Urinary bladder (tissue), 3 donors: ENCODE measurements around a stretch of chr7.

- PRO-cap, result no peak
- RAMPAGE, long total RNA, result no peak
These were observed 12.2 kb downstream of the EGFR start for GRCh38 chr7:55030782-55031697.

- PRO-cap, result no peak
- RAMPAGE, long total RNA, result no peak
These were observed 29.4 kb downstream of the EGFR start for GRCh38 chr7:55048245-55048608.

GRCh38 chr7:55068067-55068774 is 49.4 kb downstream of the EGFR start:
- PRO-cap, result no peak
- RAMPAGE, long total RNA, result no peak

- PRO-cap, result bidirectional peak, plus-strand start at chr7:55129833, minus-strand start at chr7:55129703
- RAMPAGE, long total RNA, result no peak
These were observed 111.0 kb downstream of the EGFR start for GRCh38 chr7:55129613-55130388.

- PRO-cap, result no peak
- RAMPAGE, long total RNA, result no peak
These were observed 96.9 kb downstream of the VOPP1 start for GRCh38 chr7:55475393-55475884.

DNA sequence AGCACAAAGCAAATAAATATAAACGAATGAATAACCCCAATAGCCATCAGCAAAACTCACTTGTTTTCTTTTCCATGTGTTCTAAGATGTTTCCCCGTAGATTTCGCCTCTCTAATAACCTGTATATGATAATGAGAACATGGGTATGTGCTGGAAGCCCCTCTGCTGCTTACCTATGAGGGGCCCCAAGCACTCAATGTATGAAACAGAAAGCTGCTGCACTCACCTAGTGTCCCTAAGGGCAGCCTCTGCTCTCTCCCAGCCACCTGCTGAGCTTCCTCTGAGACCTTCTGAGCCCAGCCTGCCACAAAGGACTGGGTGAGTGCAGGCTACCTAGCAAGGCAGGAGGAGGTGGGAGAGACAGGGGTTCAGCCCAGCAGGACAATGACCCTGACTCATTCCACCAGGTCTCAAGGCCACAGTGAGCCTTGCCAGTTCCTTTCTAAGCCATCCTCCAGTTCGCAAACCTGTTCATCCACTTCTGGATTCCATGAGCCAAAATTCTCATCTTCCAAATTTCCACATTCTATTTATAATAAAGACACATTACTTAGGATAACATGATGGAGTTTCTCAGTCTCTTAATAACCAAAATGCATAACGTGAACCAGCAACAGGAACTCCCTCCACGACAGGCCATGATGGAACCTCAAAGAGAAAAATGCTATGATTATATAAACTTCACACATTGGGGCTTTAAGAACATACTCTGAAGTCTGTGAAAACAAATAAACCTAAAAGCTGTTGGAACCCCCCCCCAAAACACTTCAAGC is 16.2 kb downstream of the VOPP1 start:
- PRO-cap, result no peak
- RAMPAGE, long total RNA, result no peak

GRCh38 chr7:56072988-56073325 is 8.9 kb downstream of the SUMF2 start:
- PRO-cap, result no peak
- RAMPAGE, long total RNA, result no peak

DNA sequence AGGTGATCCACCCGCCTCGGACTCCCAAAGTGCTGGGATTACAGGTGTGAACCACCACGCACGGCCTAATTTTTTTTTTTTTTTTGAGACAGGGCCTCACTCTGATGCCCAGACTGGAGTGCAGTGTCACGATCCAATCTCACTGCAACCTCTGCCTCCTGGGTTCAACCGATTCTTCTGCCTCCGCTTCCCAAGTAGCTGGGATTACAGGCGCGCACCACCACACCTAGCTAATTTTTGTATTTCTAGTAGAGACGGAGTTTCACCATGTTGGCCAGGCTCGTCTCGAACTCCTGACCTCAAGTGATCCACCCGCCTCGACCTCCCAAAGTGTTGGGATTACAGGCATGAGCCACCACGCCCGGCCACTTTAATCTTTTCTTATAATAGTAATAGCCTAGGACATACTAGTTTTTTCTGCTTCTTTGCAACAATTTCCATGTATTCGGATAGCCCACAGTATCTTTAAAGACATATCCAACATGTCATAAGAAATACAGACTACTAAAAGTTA is 1.4 kb downstream of the CHCHD2 start:
- PRO-cap, result no peak
- RAMPAGE, long total RNA, result no peak

DNA sequence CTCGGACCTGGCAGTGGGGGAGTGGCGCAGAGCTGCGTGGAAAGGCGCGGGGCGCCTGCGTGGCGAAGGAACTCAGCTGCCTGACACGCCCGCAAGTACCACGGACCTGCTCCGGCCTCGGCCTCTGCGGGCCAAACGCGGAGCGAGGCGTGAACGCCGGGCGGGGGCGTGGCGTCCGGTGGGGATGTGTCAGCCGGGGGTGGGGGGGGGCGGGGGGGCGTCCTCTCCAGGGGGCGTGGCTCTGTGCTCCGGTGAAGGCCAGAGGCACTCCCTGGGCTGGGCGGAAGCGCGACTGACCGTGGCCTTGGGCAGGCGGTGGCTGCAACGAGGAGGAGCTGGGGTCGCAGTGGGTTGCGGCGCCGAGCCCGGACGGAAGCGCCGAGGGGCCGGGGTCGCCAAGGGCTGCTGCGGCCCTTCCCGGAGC is 58.8 kb upstream of the NUPR2 start:
- PRO-cap, result bidirectional peak, plus-strand start at position 283 of the sequence, minus-strand start at position 126 of the sequence
- RAMPAGE, long total RNA, result no peak

DNA sequence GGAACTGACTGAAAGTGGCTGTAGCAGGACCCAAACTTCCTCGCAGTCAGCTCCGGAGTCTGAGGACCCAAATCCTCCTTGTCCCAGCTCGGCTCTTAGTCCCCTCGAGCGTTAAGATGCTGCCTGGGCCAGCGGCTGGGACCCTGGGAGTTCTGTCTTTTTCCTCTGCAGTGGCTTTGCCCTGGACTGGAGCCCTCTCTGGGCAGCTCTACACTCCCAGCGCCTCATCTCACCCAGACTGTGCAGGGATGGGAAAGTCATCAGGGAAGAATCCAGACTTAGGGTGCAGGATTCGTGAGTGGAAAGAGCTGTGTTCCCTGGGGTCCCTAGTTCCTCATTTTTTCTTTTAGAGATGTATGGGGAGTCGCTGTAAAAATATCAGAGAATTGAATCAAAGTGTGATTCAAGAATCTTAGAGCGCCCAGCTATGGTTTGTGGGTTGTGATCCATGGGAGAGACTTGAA is 428 bp downstream of the ZNF716 start:
- PRO-cap, result no peak
- RAMPAGE, long total RNA, result no peak

GRCh38 chr7:57579335-57580215 is 129.6 kb downstream of the ZNF716 start:
- PRO-cap, result no peak
- RAMPAGE, long total RNA, result no peak

DNA sequence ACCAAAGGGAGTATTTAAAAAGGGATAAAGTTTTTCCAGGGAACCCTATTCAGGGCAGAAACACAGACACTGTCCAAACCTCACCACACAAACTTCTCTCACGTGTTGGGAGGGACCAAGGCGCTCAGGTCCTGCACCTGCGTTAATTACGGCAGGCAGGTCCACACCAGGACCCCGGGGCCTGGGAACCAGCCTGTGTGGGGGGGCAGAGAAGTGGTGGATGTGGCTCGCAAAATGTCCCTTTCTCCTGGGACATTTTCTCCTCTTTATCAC is 73.5 kb upstream of the ZNF722 start:
- PRO-cap, result no peak
- RAMPAGE, long total RNA, result no peak

GRCh38 chr7:64834758-64835334 is 40.6 kb downstream of the ZNF138 start:
- PRO-cap, result no peak
- RAMPAGE, long total RNA, result no peak

- PRO-cap, result no peak
- RAMPAGE, long total RNA, result no peak
These were observed 15.0 kb upstream of the ZNF273 start for GRCh38 chr7:64888019-64888587.

GRCh38 chr7:65722583-65723130 is 150.2 kb upstream of the VKORC1L1 start:
- PRO-cap, result no peak
- RAMPAGE, long total RNA, result no peak

DNA sequence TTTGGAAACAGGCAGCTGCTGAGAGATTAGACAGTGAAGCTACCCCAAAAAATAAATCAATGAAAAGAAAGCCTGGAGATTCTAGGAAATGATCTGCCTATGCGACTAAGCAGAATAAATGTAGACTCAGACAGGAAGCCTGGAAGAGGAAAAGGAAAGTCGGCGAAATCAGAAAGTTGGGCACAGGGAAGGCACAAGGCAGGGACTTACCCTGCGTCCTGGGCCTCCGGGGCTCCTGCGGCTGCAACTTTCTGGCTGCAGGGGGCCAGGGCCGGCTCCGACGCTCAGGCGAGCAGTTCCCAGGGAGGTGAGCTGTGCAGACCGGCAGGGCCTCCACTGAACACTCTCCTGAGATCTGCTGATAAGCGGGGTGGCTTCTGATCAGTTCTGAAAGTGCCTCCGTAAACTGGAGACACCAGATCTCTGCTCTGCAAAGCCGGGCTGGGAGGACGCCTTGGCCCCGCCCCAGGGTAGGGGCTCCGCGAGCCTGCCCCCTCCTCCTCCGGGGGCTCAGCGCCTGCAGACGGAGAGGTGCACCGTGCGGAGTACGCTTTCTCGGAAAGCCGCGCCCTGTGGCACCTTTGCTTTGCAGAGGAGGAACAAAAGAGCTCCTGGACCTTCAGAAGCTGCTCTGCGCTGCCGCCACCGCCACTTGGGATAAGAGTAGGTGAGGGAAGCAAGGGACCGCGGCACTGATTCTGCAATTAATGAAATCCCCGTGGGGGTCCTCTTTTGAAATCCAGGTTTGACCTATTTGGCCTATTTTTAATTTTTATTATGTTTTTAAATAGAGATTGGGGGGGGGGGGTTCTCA is 141.3 kb upstream of the VKORC1L1 start:
- PRO-cap, result no peak
- RAMPAGE, long total RNA, result no peak

- PRO-cap, result no peak
- RAMPAGE, long total RNA, result no peak
These were observed 19.5 kb upstream of the CRCP start for GRCh38 chr7:66095171-66095554.

DNA sequence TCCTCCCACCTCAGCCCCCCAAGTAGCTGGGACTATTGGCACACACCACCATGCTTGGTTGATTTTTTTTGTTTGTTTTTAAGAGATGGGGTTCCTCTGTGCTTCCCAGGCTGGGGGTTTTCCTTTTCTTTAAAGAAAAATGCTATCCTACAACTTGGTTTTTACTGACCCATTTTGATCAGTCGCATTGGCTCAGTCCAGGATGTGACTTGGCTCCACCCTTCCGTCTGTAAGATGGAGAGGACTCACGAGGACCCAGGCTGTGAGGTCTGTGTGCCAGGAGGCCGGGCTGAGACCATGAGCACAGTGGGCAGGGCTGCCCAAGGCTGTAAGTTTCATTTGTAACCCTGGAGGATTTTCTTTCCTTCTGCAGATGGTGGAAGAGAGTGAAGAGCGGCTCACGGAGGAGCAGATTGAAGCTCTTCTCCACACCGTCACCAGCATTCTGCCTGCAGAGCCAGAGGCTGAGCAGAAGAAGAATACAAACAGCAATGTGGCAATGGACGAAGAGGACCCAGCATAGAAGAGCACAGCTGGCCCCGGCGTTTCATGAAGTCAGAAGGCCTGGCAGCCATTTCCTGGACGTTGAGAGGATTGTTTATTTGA is 37.3 kb downstream of the CRCP start:
- PRO-cap, result unidirectional peak, plus-strand start at position 265 of the sequence; unidirectional peak, plus-strand start at position 372 of the sequence
- RAMPAGE, long total RNA, result no peak

DNA sequence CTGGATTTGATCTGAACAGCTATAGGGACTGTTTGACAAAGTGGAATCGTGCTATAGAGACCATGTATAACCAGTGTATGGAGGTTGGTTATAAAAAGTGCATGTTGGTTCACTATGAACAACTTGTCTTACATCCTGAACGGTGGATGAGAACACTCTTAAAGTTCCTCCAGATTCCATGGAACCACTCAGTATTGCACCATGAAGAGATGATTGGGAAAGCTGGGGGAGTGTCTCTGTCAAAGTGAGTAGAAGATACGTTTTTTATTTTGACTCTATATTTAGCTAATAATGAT is 35.8 kb downstream of the TPST1 start:
- PRO-cap, result no peak
- RAMPAGE, long total RNA, result no peak

- PRO-cap, result no peak
- RAMPAGE, long total RNA, result no peak
These were observed 101.1 kb downstream of the TPST1 start for GRCh38 chr7:66306298-66306665.